Metanephros (tissue), 2 donors: ENCODE data around the genes HSPA13 and NRIP1.

- RAMPAGE, long total RNA, result no peak
Observed at GRCh38 chr21:5117534-5118026, 5403.8 kb upstream of the TPTE start.

- RAMPAGE, long total RNA, result no peak
Observed at GRCh38 chr21:5123576-5124001, 5397.8 kb upstream of the TPTE start.

DNA sequence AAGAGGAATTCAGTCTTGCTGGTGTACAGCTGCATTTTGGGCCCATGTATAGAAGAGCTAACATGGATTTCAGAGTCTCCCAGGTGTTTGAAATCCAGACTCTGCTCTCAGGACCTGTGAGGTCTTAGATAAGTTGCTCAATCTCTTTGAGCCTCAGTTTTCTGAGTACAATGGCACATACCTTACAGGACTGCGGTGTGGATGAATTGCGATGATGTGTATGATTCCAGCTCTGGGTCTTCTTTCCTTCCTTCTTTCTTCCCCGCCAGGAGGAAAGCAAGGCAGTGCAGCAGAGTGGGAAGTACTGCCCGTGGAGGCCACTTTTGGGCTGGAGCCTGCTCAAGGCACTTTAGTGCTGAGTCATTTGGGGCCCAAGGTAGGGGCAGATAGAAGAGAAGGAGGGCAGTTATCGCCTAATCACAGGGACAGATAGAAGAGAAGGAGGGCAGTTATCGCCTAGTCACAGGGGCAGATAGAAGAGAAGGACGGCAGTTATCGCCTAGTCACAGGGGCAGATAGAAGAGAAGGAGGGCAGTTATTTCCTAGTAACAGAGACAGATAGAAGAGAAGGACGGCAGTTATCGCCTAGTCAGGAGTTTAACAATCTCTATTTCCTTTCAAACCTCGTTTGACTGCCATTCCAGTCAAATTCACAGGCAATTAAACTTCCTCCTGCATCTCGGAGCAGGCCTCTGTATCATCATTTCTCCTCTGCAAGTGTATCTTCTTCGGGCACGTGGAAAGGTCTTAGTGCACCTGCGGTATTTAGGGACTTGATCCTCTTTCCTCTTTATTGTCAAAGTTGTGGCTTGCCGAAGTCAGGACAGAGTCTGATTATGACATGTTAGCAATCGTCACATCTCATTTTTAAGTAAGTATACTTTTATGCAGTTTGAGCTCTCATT lies 5277.6 kb upstream of the TPTE start:
- RAMPAGE, long total RNA, result no peak

GRCh38 chr21:6121600-6122159 lies 4399.7 kb upstream of the TPTE start:
- RAMPAGE, long total RNA, result no peak

DNA sequence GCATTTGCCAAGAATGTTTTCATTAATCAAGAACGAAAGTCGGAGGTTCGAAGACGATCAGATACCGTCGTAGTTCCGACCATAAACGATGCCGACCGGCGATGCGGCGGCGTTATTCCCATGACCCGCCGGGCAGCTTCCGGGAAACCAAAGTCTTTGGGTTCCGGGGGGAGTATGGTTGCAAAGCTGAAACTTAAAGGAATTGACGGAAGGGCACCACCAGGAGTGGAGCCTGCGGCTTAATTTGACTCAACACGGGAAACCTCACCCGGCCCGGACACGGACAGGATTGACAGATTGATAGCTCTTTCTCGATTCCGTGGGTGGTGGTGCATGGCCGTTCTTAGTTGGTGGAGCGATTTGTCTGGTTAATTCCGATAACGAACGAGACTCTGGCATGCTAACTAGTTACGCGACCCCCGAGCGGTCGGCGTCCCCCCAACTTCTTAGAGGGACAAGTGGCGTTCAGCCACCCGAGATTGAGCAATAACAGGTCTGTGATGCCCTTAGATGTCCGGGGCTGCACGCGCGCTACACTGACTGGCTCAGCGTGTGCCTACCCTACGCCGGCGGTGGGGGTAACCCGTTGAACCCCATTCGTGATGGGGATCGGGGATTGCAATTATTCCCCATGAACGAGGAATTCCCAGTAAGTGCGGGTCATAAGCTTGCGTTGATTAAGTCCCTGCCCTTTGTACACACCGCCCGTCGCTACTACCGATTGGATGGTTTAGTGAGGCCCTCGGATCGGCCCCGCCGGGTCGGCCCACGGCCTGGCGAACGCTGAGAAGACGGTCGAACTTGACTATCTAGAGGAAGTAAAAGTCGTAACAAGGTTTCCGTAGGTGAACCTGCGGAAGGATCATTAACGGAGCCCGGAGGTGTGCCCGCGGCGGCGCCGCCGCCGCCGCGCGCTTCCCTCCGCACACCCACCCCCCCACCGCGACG lies 2266.3 kb upstream of the TPTE start:
- RAMPAGE, long total RNA, result no peak

DNA sequence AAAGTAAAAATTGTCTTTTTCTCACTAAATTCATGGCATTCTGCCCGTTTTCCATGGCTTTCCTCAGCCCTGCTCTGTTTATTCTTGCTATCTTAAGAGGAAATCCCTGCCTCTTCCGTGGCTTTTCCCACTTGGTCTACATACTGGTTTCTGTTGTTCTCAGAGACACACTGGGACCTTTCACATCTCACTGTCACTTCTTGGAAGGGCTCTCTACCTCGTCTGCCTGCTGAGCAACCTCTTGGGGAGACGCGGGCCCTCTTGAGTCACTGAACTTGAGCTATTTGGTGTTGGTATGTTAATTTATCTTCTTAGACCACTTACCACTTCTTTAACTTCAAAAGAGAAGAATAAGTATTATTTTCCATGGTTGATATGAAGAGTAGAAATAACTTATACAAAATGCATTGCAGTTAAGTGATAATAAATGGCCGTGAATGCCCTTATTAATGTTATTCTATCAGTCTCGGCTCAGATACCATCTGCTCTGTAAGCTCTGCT lies 1671.5 kb upstream of the TPTE start:
- RAMPAGE, long total RNA, result no peak

- RAMPAGE, long total RNA, result no peak
Observed at GRCh38 chr21:8991937-8992922, 1529.2 kb upstream of the TPTE start.

- RAMPAGE, long total RNA, result no peak
Observed at GRCh38 chr21:14273551-14274532, 57.9 kb downstream of the RBM11 start.

DNA sequence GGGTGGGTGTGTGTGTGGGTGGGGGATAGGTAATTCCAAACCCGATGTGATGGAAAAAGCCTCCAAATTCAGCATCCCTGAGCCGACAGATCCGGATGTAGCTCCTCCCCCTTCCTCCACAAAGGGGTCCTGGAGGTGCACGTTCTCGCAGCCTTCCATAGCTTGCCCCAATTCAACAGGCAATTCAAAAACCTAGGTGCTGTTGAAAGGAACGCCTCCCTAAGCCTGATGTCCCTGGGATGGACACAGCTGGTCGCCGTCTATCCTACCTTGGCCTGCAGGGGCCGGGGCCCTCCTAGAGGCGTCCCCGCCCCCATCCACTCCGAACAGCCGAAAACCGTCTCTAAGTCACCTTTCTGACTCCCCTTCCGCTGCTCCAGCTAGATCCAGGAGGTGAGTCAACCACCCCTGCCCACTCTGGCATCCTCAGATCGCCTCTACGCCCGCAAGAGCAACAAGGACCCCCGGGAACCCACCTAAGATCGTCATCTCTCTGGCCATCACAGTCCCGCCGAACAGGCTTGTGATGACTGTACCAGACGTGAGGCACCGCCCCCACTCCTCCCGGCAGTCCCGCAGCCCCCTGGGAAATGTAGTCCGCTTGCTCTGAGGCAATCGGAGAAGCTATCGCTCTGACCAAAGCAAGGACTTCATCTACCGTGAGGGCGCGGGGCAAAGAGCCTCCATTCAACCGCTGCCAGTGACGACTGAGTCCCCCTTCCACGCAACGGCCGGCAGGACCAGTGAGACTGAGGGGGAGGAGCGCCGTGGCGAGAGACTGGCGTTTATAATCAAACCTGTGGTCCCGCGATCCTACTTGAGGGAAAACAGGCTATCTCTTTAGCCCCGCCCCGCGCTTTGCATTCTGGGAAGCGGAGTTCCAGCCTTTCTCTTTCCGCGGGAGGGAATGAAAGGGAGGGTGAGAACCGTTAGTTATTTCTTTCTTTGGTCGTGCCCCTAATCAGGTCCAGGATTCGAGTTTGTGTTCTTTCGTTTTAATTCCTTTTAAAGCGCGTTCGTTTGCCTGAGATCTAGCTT lies at the start of gene HSPA13:
TSS of gene HSPA13 (minus strand) at position 528 of the 1,038 bp plus-strand sequence.
- RAMPAGE, long total RNA, result no peak

DNA sequence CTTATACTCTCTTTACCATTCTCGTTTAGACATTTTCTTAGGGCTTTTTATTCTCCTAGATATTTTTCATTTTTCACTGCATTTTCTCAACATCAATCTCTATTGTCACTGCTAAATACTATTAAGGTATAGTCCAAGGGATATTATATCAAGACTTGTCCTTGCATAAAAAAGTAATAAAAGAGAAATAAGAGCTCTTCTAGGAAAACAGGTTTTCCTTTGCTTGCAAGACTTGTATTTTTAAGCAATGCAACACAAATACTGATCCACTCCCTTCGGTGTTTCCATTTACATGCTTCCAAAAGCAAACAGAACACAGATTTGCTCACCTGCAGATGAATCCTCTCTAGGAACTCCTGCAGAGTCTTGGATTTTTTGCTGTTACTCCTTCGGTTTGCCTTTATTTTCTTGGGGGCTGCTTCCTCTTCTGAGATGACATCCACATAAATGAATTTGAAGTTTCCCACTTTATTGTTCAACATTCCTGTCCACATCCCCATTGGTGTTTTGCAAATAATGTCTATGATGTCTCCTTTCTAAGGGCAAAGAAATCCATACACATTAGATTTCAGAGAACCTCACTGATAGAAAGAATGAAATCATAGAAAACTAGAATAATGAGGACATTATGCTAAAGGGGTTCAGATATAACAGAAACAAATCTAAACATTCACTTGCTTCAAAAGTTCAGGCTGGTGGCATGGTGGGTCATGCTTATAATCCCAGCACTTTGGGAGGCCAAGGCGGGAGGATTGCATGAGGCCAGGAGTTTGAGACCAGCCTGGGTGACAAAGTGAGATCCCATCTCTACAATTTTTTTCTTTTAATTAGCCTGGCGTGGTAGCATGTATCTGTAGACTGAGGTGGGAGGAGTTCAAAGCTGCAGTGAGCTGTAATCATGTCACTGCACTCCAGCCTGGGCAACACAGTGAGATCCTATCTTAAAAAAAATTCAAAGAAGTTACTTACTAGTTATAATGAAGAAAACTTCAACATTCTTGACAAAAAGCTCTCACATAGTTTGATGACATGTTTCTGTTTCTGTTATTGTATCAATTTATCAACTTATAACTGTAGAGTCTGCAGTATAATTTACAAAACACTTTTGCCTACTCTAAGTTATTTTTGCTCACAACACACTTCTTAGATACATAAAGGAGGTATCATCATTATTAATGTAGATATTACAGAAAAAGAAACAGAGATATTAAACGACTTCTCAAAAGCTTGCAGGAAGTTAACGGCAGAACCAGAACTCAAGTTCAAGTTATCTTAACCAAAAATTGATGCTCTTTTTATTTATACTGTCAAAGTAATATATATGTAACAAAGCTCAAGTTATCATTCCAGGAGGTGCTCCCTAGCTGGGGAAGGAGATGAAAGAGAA lies 45.4 kb downstream of the SAMSN1 start:
- RAMPAGE, long total RNA, result no peak

DNA sequence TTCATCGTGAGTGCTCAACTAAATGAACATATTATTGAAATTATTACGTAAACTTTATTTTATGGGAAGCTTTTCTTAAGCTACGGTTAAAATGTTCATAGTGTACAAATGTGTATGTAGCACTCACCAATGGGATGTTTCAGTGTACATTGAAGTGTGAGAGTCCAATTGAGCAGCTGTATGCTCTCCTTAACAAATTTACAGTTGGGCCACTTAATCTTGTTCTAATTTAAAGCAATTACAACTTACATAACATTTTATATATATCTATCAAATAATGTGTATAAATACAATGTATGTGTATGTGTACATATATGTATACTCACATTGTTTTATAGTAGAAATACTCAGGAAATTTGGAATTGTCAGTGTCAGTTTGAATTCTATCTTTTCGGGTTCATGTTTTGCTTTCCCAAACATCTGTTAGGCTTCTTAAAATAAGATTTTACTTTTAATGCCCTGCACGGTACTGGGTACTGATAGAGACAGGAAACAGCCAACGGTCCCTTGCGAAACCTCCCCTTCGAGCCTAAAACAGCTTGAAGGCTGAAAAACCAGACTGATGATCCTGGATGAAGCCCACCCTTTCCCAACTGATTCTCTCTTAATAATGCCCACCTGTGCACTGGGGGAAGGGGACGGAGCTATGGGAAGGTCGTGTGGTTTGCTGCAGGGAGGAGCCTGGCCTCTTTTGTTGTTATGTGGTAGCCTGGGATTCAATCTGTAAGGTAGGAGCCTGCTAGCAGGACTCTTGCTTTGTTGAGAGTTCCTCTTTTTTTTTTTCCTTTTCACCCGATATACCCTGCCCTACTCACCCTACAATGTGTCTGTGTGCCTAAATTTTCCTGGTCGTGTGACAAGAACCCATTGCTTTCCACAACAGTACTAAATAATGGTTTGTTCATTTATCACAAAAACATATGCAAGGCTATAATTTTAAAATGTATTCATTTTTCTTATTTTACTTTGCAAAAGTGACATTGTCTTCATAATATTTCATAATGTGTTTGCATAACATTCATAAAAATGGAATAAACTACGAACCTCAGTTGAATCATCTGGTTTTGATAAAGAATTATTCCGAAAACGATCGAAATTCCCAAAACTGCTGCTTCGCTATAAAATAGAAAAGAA lies 25.6 kb downstream of the SAMSN1 start:
- RAMPAGE, long total RNA, result no peak

DNA sequence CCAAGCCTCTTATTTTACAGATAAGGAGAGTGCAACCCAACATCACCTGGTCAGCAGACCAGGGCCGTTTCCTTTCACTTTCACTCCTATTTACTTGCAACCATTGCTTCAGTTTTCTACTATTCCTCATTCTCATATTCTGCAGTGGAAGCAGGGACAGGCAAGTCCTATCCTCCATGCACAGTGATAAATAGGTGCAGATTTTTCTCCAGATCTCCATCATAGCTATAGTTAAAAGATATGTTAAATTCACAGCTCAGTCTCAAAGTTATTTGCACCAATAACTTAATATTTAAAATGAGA lies 56.6 kb upstream of the SAMSN1 start:
- RAMPAGE, long total RNA, result no peak

GRCh38 chr21:14662683-14663008 lies 116.5 kb upstream of the SAMSN1 start:
- RAMPAGE, long total RNA, result no peak

DNA sequence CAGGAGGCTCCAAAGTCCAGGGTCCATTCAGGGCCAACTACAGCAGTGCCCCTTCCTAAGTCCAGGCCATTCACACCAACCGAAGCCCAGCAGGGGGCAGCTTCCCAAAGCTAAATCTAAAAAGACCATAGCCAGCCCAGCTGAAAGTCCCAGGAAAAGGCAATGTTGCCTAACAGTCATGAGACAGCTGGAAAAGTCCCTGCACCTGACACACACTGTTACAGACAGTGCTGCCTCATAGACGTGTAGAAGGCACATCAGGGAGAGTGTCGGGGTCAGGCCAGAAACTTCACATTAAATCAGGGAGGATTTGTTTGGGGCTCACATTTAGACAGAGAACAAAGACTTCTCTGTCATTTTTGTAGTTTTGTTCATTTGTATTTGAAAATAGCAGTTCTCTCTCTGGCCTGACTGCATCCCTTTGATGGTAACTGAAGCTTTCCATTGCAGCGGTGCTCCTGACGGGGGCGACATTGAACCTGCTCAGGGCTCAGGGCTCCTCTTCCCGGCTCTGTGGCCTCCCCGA lies 200.4 kb downstream of the NRIP1 start:
- RAMPAGE, long total RNA, result no peak

GRCh38 chr21:14868970-14869274 lies 195.9 kb downstream of the NRIP1 start:
- RAMPAGE, long total RNA, result no peak

DNA sequence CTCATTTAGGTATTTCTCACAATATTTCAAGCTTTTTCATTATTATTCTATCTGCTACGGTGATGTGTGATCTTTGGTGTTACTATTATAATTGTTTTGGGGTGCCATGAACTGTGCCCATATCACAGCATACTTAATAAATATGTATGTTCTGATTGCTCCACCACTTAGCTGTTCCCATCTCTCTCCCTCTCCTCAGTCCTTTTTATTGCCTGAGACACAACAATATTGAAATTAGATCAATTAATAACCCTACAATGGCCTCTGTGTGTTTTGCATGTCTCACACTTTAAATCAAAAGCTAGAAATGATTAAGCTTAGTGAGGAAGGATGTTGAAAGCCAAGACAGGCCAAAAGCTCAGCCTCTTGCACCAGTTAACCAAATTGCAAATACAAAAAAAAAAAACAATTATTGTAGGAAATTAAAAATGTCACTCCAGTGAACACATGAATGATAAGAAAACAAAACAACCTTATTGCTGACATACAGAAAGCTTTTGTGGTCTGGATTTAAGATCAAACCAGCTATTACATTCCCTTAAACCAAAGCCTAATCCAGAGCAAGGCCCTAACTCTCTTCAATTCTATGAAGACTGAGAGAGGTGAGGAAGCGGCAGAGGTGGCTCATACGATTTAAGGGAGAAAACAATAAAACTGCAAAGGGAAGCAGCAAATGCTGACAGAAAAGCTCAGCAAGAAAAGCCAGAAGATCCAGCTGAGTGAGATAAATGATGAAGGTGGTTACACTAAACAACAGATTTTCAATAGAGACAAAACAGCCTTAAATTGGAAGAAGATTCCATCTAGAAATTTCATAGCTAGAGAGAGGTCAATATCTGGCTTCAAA lies 81.8 kb downstream of the NRIP1 start:
- RAMPAGE, long total RNA, result no peak

DNA sequence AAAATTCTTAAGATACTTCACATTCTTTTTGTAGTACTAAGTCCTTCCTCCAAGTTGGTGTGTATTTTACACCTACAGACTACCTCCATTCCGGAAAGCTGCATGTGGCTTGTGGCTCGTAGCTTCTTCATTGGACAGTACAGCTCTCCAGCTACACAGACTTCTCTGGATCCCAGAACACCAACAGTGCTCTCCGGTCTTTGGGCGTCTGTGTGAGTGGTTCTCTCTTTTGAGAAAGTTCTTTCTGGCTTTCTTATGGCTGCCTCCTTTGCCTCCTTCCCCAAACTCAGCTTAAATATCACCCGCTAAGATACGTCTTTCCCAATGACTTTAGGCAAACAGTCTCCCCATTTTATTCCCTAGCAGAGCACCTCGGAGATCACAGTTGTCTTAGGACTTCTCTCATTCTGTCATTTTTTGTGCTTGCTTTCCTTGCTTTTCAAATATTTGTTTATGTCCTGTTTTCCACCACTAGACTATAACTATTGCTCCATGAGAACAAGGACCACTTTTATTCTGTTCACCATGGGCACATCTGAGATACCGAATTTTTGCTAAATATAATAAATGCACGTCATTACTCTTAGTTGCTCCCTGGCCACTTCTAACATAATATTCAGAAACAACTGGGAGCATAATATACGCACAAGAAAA lies 68.5 kb downstream of the NRIP1 start:
- RAMPAGE, long total RNA, result no peak

- RAMPAGE, long total RNA, result no peak
Observed at GRCh38 chr21:15013811-15014668, 50.8 kb downstream of the NRIP1 start.

DNA sequence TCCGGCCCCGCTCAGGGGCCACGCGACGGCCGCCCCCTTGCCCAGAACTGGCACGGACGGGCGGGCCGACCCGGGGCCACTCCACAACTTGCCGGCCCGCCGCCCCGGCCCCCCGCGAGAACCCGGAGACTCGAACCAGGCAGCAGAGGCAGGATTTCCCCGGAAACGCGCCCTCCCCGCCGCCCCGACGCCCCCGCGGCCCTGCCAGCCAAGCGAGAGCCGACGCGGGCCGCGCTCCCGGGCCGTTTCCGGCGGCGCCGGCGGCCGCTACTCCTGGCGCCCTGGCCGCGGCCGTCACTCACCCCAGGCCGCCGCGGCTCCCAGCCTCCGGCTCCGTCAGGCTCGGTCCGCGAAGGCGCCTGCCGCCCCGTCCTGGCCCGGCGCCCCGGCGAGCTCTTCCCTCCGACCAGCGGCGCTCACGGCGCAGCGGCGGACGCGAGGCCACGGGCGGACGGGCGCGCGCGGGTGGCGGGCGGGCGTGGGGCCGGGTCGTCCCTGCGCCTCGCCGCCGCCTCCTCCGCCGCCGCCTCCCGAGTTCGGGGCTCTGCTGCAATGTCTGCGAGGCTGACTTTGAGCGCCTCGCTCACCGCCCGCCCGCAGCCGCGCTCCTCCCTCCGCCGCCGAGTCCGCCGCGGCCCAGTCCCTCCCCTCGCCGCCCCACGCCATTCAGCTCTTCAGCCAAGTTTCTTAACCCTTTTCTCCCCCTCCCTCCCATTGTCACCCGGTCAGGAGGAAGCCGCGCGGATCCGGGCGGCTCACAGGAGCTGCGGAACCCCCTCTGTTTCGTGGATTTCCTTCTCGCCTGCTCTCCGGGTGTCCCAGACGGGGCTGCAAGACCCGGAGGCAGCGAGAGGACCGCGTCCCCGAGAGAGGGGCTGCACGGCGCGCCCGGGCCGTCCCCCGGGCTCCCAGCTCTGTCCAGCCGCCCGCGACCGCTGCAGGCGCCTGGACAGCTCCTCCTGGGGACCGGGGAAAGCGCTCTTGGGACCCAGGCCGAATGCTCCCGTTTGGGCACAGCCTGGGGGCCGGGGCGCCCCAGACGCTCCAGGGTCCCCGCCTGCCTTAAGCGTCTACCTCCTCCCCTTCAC lies at the start of gene NRIP1:
TSS of gene NRIP1 (minus strand) at position 558 of the 1,088 bp plus-strand sequence.
- RAMPAGE, long total RNA, result no peak

GRCh38 chr21:15221921-15222524 lies 157.2 kb upstream of the NRIP1 start:
- RAMPAGE, long total RNA, result no peak